A549 (cell line): ENCODE measurements around a stretch of chr13.

- PRO-cap: no peak
CAGE:
- cytosol, long polyA plus RNA: no peak
- long polyA plus RNA: no peak
- nucleus, long polyA plus RNA: no peak
Measured at GRCh38 chr13:74442871-74443209, 1039.1 kb downstream of the TBC1D4 start.

DNA sequence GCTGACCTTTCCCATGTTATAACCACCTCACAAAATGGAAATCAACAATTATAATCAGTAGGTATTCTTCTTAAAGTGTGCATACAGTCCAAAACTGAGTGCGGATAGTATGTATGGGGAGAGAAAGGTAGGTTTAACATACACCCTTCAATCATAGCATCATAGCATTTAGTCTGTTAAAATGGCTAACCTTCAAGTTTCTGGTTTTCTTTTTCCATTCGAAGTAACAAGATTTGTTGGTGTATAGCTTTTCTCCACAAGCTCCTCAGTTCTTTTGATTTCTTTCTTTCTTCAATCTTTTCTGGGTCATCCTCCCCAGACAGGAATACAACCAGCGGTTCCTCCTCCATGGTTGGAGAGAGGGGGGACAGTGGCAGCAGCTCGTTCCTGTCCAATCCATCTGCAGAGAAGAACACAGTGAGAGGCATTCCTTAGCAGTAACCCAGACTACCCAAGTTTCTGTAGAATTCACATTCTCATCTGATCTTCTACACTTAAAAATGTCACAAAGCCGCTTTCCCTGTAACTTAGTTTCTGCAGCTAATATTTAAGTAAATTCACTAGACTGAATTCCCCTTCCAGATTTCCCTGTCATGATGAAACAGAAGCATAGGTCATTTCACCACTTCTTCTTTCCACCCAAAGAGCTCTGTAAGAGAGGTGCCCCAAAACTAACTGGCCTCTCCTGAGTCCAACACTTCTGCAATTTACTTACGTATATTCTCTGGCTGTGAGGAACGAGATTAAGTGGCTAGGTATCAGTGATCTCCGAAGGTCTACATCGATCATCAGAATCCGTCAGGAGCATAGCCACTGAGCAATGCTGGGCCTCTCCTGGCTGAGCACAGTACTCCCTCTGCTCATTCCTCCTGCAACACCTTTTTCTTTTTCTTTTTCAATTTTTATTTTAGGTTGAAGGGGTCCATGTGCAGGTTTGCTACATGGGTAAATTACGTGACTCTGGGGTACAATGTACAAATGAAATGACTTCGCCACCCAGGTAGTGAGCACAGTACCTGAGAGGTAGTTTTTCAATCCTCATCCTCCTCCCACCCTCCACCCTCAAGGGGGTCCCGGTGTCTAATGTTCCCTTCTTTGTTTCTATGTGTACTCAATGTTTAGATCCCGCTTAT lies 171.9 kb downstream of the TBC1D4 start:
- PRO-cap: no peak
CAGE:
- cytosol, long polyA plus RNA: no peak
- long polyA plus RNA: no peak
- nucleus, long polyA plus RNA: no peak

DNA sequence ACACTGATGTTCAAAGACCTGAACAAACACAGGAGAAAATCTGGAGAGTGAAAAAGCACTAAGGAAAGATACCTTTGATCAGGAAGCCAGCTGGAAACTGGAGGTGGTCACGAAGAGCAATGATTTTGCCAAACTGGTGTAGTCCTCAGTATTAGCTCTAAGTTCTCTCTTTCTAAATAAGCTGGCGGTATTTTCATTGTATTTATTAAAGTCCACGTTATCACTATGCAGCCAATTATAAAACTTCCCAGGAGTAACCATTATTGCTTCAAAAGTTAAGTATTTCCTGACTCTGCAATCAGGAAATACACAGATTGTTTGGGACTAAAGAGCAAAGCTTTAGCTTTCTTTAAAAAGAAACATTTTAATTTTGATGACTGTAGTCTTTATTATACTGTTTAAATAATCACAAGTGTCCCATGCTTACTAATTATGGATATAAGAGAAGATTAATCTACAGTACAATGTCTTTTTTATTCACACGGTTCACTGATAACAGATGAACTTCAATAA lies 115.1 kb downstream of the TBC1D4 start:
- PRO-cap: no peak
CAGE:
- cytosol, long polyA plus RNA: no peak
- long polyA plus RNA: no peak
- nucleus, long polyA plus RNA: no peak

DNA sequence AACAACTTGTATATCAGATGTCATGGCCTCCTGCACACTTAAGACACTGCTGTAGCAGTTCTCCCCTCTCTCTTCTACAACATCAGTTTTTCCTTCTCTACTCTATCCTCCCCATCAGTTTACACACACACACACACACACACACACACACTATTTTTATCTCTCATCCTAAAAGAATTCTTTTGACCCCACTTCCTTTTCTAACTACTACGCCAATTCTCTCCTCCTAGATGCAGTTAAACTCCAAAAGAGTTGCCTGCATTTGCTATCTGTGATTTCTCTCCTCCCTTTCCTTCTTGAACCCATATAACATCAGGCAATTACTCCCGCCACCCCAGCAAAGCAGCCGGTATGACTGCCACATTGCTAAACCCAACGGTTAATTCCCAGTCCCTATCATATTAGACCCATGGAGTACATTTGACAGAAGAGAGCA lies 90.9 kb downstream of the TBC1D4 start:
- PRO-cap: no peak
CAGE:
- cytosol, long polyA plus RNA: no peak
- long polyA plus RNA: no peak
- nucleus, long polyA plus RNA: no peak

- PRO-cap: no peak
CAGE:
- cytosol, long polyA plus RNA: no peak
- long polyA plus RNA: no peak
- nucleus, long polyA plus RNA: no peak
Measured at GRCh38 chr13:75443488-75444140, 38.4 kb downstream of the TBC1D4 start.

- PRO-cap: no peak
CAGE:
- cytosol, long polyA plus RNA: no peak
- long polyA plus RNA: no peak
- nucleus, long polyA plus RNA: no peak
Measured at GRCh38 chr13:75452303-75453230, 29.4 kb downstream of the TBC1D4 start.

DNA sequence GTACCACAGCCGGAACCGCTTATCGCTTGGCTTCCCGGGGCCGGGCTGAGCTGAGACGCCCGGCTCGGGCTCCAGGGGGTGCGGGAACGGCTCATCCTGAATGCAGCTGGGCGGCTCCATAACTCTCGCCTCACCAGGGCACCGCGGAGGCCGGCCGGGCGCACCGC lies 438 bp downstream of the TBC1D4 start:
- PRO-cap: no peak
CAGE:
- cytosol, long polyA plus RNA: no peak
- long polyA plus RNA: no peak
- nucleus, long polyA plus RNA: no peak

DNA sequence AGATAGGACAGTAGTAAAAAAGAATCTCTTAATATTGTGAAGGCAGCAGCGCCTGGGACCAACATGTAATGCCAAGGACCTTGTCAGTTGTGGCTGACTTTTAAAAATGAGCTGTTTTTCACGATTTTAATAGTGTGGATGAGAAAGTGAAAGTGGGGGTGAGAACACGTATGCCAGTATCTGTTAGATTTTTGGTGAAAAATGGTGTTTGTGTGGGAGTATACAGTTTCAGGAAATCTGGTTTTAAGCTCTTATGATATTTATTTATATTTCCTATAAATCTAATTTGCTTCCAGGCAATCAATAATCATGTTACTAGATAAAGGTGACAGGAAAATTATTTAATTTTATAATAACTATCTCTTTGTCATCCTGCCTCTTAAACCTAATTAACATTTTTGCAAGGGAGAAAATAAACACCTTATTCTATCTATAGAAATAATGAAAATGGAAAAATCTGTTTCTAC lies 125.3 kb downstream of the LMO7 start:
- PRO-cap: no peak
CAGE:
- cytosol, long polyA plus RNA: no peak
- long polyA plus RNA: no peak
- nucleus, long polyA plus RNA: no peak

- PRO-cap: no peak
CAGE:
- cytosol, long polyA plus RNA: no peak
- long polyA plus RNA: no peak
- nucleus, long polyA plus RNA: no peak
Measured at GRCh38 chr13:75803937-75804736, 168.0 kb downstream of the LMO7 start.

DNA sequence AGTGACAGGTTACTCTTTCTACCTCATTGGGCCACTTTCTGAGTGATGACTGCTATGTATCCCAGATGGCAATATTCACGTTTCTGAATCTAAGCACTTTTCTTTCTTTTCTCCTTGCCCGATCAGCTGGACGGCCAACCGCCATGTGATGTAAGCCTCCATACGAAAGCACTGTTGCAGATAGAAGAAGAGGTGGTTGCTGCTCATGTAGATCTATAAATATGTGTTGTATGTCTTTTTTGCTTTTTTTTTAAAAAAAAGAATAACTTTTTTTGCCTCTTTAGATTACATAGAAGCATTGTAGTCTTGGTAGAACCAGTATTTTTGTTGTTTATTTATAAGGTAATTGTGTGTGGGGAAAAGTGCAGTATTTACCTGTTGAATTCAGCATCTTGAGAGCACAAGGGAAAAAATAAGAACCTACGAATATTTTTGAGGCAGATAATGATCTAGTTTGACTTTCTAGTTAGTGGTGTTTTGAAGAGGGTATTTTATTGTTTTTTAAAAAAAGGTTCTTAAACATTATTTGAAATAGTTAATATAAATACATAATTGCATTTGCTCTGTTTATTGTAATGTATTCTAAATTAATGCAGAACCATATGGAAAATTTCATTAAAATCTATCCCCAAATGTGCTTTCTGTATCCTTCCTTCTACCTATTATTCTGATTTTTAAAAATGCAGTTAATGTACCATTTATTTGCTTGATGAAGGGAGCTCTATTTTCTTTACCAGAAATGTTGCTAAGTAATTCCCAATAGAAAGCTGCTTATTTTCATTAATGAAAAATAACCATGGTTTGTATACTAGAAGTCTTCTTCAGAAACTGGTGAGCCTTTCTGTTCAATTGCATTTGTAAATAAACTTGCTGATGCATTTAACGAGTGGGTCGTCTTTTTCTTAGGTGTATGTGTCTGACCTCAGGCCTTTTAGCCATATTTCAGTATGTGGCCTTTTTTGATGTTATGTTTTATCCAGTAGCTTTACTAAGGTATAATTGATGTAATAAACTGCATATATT lies 222.0 kb downstream of the LMO7 start:
- PRO-cap: no peak
CAGE:
- cytosol, long polyA plus RNA: no peak
- long polyA plus RNA: no peak
- nucleus, long polyA plus RNA: no peak

- PRO-cap: no peak
CAGE:
- cytosol, long polyA plus RNA: no peak
- long polyA plus RNA: no peak
- nucleus, long polyA plus RNA: no peak
Measured at GRCh38 chr13:76014871-76015349, 378.8 kb downstream of the LMO7 start.

DNA sequence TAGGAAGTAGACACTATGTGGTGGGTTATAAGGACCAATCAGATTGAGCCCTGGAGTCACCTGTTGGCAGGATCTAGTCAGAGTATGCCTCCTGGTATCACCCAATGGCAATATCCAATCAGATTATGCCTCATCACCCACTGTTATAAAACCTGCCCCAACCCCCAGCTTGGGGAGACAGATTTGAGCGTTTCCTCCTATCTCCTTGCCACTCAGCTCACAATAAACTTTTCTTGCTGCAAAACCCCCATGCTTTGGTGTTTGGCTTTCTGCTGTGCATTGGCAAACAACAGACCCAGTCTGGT lies 564.2 kb downstream of the LMO7 start:
- PRO-cap: no peak
CAGE:
- cytosol, long polyA plus RNA: no peak
- long polyA plus RNA: no peak
- nucleus, long polyA plus RNA: no peak

- PRO-cap: no peak
CAGE:
- cytosol, long polyA plus RNA: no peak
- long polyA plus RNA: no peak
- nucleus, long polyA plus RNA: no peak
Measured at GRCh38 chr13:76885004-76885751, 1.0 kb downstream of the KCTD12 start.

DNA sequence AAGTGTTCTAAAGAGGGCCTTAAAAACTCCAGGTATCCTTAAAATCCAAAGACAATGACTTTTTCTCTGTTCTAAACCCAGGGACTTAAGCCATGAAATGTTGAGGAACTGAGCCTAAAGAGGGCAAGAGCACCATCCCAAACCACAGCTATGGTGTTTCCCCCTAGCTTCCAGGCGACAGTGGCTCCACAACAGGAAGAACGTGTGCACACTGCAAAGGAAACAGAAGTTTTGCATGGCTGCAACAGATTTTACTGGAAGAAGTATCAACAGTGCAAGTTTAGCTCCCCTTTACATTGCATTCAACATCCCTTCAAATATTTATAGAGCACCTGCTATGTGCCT lies 8.2 kb upstream of the KCTD12 start:
- PRO-cap: no peak
CAGE:
- cytosol, long polyA plus RNA: no peak
- long polyA plus RNA: no peak
- nucleus, long polyA plus RNA: no peak

DNA sequence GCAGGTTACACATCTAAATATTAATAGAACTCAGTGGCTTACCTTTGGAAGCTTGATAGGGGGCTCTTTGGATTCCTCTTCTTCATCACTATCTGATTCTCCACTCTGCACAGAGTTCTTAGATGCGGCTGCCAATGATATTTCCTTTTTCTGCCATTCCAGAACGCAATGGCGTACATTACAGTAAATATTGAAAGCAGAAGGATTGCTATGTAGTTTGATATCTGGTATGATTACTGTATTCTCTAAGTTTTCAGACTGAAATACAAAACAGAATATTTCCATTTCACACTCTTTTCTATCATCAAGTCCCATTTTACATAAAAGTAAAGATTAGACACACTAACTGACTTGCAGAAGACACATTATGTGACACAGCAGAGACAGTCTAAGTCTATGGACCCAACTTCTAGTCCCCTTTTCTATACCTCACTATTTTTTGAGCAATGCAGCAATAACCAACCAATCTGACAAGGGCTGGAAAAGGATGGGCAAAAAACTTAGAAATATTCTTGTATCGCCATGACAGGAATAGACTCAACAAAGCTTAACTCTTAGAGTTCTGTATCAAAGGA lies 38.7 kb downstream of the MYCBP2 start:
- PRO-cap: no peak
CAGE:
- cytosol, long polyA plus RNA: no peak
- long polyA plus RNA: no peak
- nucleus, long polyA plus RNA: no peak

DNA sequence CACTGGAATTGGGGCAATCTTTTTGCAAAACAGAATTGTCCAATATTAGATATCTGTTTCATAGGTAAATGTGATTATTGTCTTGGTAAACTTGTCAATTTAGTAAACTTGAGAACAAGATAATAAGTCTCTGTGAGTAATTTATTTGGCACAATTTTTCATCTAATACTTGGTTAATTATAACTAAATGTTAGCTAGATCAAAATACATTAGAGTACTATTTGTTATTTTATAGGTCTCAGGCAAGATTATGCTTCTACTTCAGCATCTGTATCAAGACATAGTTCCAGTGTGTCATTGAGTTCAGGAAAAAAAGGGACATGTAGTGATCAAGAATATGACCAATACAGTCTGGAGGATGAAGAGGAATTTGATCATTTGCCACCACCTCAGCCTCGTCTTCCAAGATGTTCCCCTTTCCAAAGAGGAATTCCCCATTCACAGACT lies 48.8 kb downstream of the SLAIN1 start:
- PRO-cap: no peak
CAGE:
- cytosol, long polyA plus RNA: no peak
- long polyA plus RNA: no peak
- nucleus, long polyA plus RNA: no peak

DNA sequence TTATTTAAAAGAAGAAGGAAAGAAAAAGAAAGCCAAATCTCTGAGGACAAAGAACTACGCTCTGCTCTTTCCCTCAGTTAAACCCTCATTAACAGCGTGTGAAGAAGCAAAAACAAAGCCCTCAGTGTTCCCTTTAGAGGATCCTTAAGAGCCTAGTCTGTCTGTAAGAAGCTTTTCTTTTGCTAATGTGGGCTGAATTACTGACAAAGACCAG lies 65.0 kb downstream of the EDNRB start:
- PRO-cap: no peak
CAGE:
- cytosol, long polyA plus RNA: no peak
- long polyA plus RNA: no peak
- nucleus, long polyA plus RNA: no peak

- PRO-cap: no peak
CAGE:
- cytosol, long polyA plus RNA: no peak
- long polyA plus RNA: no peak
- nucleus, long polyA plus RNA: no peak
Measured at GRCh38 chr13:77853904-77854126, 64.8 kb downstream of the EDNRB start.

GRCh38 chr13:77896479-77897018 lies 22.1 kb downstream of the EDNRB start:
- PRO-cap: no peak
CAGE:
- cytosol, long polyA plus RNA: no peak
- long polyA plus RNA: no peak
- nucleus, long polyA plus RNA: no peak

DNA sequence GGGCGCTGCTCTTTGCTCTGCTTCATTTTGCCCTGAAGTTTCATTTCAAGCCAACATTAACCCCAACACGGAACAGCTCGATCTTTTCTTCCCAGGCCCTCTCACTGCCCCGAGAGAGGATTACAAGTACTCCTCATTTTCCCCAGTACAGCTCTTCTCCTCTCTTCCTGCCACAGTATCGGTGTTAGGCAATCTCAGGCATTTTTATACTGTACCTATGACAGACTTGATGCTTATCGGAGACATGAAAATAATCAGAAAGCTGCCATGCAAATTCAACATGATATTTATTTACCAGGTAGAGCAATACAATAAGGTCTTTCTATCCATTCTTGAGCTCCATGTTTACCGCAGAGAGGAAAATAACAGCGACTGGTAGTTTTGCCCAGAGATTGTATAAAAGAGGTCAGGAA lies 1.3 kb upstream of the EDNRB start:
- PRO-cap: no peak
CAGE:
- cytosol, long polyA plus RNA: no peak
- long polyA plus RNA: no peak
- nucleus, long polyA plus RNA: no peak